Epithelial cell of prostate (primary cell): Measurements from ENCODE around the gene ZSWIM7.

DNA sequence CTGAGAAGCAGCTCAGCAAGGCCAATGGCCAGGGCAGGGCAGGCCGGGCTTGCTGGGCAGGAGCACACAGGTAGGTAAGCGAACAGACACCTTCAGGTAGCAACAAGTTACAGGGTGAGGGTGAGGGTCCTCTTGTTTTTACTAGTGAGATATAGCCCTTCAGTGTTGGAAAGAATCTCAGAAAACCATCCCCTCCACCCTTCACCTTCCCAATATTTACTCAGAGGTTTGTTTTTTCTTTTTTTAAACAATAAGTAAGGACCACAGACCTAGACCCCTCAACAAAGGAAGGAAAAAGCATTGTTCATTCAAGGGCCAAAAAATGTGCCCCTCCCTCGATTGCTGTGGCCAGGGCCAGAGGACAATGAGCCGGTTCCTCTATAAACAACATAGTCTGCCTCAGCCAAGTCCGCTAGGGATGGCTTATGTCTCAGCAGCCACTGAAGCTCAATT is 24.2 kb downstream of the TRIM16 start:
- RRBS: no CpG with 5 or more reads among the region's 5 CpGs

- RRBS: no CpG with 5 or more reads among the region's 12 CpGs
These were observed 2.0 kb downstream of the ADORA2B start for GRCh38 chr17:15946546-15947624.

DNA sequence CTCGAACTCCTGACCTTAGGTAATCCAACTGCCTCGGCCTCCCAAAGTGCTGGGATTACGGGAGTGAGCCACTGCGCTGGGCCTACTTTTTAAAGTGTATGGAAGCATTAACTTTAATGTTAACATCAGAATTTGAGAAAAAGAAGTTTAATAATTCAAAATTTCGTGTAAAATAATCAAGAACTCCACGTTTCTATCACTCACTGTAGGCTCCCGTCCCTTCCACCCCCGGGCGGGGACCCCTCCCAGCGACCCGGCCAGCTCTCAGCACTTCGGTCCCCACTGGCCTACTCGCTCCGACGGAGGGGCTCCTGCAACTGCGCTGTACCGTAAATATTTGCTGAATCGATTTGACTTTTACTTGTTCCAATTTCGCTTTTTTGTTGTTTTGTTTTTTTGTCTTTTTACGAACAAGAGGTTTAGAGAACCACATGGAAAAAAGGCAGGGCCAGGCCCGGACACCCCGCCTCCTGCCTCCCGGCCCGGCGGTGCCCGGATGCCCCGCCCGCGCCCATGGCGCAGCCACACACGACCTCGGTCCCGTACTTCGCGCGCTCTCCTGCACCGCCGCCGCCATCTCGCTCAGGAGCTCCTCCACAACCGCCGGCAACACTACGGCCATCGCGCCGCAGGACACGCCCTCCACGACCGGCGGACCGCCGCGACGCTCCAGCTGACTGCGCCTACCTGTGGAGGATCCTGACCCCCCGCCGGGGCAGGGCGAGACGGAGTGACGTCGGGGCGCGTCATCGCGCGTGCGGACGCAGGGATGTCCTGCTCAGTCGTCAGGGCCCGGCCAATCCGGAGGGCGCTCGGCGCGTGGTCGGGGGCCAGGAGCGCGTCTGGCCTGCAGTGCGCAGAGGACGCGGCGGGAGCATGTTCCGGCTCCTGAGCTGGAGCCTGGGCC is at the start of gene ZSWIM7:
Gene ZSWIM7 (minus strand): TSS at position 732 of the 907 bp plus-strand sequence.
- RRBS: under 1% methylated on average over 39 of the region's 83 CpGs

DNA sequence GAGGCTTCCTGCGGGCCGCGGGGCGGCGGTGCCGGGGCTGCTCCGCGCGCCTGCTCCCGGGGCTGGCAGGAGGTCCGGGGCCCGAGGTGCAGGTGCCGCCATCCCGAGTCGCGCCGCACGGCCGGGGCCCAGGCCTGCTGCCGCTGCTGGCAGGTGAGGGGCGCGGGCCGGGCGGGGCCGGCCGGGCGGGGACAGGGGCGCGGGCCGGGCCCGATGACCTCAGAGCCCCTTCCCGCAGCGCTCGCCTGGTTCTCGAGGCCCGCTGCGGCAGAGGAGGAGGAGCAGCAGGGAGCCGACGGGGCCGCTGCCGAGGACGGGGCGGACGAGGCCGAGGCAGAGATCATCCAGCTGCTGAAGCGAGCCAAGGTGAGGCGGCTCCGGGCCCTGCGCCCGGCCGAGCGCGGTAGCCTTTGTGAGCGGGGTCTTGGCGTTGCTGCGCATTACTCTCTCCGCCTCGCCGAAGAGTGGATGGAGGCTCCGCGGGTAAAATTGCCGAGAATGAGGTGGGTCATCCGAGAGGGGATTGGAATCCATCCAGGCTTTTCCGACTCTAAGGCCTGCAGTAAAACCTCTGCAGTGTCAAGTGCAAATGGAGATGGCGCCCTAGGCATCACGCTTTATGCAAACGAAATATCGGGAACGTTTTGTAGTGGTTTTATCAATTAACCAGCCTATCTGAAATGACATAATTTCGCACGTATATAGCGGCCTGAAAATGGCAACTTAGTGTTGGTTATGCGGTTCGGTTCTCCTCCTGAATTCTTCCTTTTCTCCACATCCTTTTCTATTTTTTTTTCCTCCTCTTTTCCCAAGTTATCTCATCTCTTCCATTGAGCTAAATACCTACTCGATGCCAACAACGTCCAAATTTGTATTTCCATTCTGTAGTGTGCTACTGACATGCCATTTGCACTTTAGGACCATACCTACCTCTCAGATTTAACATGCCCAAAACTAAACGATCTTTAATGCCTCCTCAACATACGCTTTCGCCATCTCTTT is 557 bp downstream of the TTC19 start:
- RRBS: under 1% methylated on average over 19 of the region's 79 CpGs

GRCh38 chr17:16026423-16026729 is 26.8 kb downstream of the TTC19 start:
- RRBS: no CpG with 5 or more reads among the region's 1 CpG

- RRBS: no CpG with 5 or more reads among the region's 5 CpGs
These were observed 28.3 kb downstream of the TTC19 start for GRCh38 chr17:16027718-16028607.

GRCh38 chr17:16115613-16116051 is 99.7 kb downstream of the NCOR1 start:
- RRBS: no CpG with 5 or more reads among the region's 3 CpGs

DNA sequence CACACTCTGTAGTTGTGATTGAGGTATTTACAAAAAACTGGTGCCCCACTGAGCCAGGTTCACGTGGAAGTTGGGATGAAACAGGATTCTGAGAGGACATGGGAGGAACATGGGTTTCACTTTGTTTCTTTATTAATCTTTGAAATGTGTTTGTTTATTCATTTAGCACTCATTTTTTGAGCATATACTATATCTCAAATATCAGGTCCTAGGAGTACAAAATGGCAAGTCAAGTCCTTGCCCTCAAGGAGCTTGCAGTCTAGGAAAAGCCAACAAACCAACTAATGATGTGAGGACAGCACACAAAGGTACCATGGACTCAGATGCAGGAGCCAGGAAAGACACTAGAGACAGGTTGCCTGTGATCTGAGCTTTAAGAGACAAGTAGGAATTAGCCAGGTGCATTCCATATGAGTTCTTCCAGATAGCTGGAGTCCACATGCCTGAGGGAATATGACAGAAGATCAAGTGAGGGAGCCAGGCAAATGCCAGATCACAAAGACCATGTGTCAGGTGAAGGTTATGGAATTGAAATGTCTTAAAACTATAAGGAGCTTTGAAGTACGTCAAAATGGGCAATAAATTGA is 56.0 kb downstream of the PIGL start:
- RRBS: no CpG with 5 or more reads among the region's 2 CpGs

- RRBS: no CpG with 5 or more reads among the region's 8 CpGs
These were observed 4.7 kb downstream of the CENPV start for GRCh38 chr17:16348487-16349080.

- RRBS: 4% methylated on average over 1 of the region's 18 CpGs
These were observed 23.1 kb downstream of the TRPV2 start for GRCh38 chr17:16438559-16438882.

DNA sequence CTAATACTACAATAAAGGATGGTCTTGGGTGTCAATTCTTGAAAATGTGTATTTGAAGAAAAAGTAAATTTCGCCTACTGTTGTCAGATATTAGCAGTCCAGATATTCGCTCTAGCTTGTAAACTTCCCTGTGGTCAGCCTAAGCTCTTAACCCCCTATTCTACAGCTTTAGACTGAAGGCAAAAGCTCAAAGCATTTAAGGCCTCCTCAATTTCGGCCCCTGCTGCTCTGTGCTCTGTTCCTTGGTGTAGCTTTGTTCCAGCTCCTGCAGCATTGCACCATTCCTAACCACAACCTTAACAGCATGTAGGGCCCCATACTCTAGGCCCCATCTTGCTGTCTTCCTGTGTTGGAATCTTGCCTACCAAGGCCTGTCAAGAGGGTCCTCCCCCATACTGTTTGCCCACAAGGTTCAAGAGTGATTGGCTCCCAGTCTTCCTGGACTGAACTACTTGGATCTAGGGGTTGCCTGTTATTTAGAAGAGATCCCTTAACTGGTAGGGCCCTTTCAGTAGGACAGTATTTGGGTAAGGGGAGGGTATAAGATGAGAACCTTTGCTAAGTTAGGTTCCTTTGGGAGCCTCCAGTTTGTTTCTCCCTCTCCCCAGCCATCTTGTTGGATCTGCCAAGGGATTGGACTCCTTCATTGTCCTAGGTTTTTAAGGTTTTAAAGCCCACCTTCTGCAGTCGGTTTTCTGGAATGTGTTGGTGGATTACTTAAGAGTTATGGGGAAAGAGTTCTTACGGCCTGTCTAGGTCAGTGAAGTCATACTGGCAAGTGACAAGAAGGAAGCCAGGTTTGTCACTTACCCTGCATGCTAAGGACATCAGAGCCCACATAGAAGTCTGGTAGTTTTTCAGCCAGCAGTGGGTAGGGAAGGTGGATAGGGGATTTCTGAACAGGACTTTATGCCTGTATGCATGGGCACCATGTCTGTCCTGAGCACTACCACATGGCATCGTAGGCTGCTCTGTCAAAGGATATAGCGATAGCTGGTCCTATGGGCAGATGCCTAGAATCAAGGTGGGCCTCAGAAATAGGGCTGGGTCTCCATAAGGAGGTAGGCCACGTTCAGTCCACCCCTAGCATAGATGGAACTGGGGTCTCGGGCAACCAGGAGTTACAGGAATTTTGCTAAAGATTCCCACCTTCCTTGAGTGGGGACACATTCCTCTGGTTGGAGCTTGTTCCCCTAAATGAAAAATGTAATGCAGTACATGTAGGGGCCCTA is 27.0 kb downstream of the TRPV2 start:
- RRBS: no CpG with 5 or more reads among the region's 9 CpGs

DNA sequence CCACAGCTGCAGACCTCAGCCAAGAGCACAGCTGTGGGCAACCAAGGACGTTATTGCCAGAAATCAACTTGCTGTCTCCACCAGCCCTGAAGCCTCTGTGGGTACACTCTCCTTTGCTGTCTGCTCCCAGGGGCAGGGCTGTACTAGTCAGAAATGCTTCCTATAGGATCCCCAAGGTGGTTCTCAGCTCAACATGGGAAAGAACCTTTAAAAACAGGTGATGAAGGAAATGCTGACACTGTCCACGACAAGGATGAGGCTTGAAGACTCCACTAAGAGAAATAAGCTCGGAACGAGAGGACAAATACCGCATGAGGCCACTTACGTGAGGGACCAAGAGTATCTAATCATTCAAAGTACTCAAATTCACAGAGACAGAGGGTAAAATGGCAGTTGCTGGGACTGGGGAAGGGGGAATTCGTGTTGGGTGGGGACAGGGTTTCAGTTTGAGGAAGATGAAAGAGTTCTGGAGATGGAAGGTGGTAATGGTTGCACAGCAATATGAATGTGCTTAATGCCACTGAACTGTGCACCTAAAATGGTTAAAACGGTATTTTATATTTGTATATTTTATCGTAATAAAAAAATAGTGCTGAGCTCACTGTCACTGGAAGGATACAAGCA is 20.4 kb downstream of the LRRC75A start:
- RRBS: no CpG with 5 or more reads among the region's 9 CpGs

DNA sequence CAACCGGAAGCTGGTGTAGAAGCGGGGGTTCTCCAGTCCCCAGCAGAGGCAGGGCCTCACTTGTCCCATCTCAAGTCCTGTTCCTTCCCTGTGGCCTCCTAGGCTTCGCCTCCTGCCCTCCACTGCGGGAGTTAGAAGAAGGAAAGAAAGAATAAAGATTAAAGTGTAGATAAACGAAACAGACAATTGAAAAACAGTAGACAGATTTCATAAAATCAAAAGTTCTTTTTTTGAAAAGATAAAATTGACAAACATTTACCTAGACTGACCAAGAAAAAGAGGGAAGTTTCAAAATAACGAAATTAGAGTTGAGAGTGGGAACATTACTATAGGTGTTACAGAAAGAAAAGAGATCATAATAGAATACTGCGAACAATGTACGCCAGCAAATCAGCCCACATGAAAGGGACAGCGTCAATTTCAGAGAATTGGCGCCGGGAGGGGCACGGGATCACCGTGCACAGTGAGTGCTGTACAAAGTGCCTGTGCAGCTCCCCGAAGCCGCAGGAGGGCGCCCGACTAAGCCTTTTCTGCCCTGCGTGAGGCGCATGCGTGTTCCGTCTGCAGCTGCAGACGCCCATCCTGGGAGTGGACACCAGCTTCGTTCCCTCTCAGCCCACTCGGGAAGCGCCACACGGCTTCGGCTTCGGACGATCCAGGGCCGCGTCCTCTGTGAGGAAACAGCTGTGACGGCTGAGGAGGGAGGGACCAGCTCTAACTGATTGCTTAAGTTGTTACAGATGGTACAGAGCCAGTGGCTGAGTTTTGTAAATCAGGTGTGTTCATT is 15.1 kb upstream of the ZNF287 start:
- RRBS: no CpG with 5 or more reads among the region's 32 CpGs

- RRBS: under 1% methylated on average over 24 of the region's 67 CpGs
These were observed 20.1 kb upstream of the ZNF287 start for GRCh38 chr17:16588811-16589771.

DNA sequence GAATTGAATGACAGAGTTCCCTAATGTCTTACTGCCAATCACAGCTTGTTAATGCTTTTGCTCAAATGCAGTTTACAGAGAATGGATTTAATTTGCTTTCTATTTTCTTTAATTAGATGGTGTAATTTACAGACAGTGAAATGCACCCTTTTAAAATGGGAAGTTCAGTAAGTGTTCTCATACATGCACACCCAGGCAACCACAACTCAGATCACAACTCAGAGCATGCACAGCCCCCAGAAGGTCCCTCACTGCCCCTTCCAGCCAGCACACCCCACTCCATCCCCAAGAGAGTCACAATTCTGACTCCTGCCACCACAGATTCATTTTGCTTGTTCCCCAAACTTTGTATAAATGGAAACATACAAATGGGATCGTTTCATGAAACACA is 3.2 kb upstream of the TNFRSF13B start:
- RRBS: no CpG with 5 or more reads among the region's 1 CpG

- RRBS: no CpG with 5 or more reads among the region's 10 CpGs
These were observed 16.9 kb upstream of the TNFRSF13B start for GRCh38 chr17:16988707-16989359.

- RRBS: no CpG with 5 or more reads among the region's 12 CpGs
These were observed 13.3 kb downstream of the MPRIP start for GRCh38 chr17:17055403-17056063.

DNA sequence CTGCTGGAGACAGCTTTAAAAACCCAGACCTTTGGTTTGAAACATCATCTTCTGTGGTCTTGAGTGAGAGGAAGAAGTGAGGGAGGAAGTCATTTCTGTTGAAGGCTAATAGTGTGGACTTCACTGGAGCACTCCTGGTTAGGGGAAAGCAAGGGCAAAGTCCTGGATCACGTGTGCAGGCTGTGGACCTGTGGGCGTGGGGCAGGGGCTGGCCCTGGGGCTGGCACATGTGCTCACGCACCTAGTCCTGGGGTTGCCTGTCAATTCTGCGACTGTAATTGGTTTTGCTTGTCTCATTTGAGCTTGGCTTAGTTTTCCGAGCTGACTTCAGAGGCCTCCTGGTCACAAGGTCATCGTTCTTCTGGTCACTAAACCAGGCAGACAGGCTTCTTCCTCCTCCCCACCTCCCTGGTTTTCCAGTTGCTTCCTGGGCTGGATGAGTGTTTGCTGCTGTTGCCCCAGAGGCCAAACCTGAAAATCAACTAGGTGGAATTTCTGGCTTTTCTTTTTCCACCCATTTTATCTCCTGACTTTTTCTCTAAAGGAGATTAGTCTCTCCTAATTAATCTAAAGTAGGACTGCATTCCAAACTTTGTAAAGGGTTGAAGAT is 36.1 kb downstream of the MPRIP start:
- RRBS: no CpG with 5 or more reads among the region's 6 CpGs

DNA sequence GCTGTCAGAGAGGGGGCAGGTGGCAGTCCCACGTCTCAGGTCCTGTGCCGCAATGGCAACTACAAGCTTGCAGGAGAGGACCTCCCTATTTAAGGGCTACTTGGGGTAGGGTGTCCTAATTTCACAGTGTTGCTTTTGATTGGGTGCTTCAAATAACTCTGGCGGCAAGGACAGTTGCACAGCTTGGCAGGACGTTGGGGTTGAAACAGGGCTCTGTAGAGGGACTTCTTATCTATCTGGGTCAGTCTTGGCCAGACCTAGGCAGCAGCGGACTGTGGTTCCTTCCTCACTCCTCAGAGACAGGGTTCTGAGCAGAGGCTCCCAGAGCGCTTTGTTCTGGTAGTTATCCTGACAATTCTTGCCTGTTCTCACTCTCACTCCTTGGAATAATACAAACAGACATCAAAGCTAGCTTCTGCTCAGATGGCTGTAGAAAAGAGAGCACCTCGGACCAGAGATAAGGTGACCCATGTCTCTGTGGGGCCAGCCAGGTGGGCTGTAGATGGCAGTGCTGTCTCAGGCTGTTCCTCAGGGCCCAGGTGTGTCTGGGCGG is 61.2 kb downstream of the PLD6 start:
- RRBS: no CpG with 5 or more reads among the region's 8 CpGs

- RRBS: no CpG with 5 or more reads among the region's 10 CpGs
These were observed 1.7 kb downstream of the FLCN start for GRCh38 chr17:17235302-17235696.